Measurements from ENCODE around the gene LDLRAD1.

DNA sequence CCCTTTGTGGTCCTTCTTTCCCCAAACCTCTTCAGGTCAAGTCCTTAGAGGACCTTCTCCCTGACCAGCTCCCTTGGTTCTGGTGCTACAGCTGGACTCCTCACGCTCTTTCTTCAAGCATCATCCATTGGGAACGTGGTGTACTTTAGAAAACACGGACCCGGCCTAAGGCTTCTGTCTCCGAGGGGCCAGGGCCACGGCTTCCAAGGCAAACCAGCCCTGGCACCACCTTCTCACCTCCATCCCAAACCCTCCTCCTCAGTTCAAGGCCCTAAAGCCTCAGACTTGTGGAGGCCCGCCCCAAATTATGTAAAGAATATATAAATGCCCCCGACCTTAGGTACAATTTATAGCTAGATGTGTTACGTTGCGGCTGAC, 640 bp downstream of the IFT25 start:
- PRO-cap = no peak
- RAMPAGE, long total RNA, 5 experiments = no peak in any of the 5 experiments
- RRBS = no CpG with 5 or more reads among the region's 10 CpGs

- PRO-cap = no peak
- RAMPAGE, long total RNA, 5 experiments = start-site peak on the minus strand in 1 of 5 experiments, at chr1:54018147-54018189 at its widest, 7 reads per replicate
- RRBS = 13% methylated on average over 2 of the region's 7 CpGs
Observed at GRCh38 chr1:54018031-54018529, at the start of gene LDLRAD1. LDLRAD1 (minus strand) TSS chr1:54018186.

DNA sequence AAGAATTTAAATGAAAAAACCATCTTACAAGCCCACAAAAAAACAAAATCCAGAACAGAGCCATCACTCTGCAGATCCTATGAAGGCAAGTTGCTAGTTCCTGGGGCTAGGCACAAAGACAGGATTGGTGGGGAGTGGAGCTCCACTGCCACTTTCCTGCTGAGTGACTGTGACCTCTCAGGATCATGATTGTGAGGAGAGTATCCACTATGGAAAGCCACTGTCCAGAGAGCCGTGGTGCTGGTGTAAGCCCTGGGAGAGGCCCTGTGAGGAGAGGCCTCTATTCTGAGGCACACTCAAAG, 23.1 kb upstream of the CDCP2 start:
- PRO-cap = no peak
- RAMPAGE, long total RNA, 5 experiments = no peak in any of the 5 experiments
- RRBS = no CpG with 5 or more reads among the region's 1 CpG

- PRO-cap = no peak
- RAMPAGE, long total RNA, 5 experiments = no peak in any of the 5 experiments
- RRBS = no CpG with 5 or more reads among the region's 11 CpGs
Observed at GRCh38 chr1:54287738-54288360, 87.9 kb downstream of the MRPL37 start.

GRCh38 chr1:54291000-54291537, 91.1 kb downstream of the MRPL37 start:
- PRO-cap = no peak
- RAMPAGE, long total RNA, 5 experiments = no peak in any of the 5 experiments
- RRBS = no CpG with 5 or more reads among the region's 15 CpGs

GRCh38 chr1:54392521-54393183, 155.4 kb upstream of the ACOT11 start:
- PRO-cap = no peak
- RAMPAGE, long total RNA, 5 experiments = start-site peak on the minus strand in 2 of 5 experiments, at chr1:54392714-54393004 at its widest, 6 to 7 reads per replicate
- RRBS = no CpG with 5 or more reads among the region's 5 CpGs

DNA sequence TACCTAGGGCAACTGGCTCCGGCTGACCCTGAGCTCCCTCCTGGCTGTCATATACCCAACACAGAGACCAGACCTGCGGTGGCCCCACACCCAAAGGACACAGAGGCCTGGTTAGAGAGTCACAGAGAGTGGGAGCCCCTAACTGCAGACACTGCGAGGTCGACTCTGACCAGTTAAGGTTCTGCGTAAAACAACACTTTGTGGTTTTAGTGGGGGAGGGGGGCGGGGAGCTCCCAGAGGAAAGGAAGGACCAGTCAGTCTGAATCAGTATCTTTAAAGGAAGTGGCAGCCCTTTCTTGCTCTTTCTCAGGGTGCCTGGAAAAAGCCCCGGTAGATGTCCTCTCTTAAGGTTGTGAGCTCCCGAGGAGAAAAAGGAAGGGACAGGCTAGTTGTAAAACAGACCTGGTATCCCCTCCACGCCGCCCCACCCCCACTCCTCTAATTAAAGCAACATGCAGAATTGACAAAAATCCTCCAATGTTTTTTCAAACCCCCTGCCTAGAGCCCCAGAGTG, 144.2 kb upstream of the ACOT11 start:
- PRO-cap = no peak
- RAMPAGE, long total RNA, 5 experiments = no peak in any of the 5 experiments
- RRBS = no CpG with 5 or more reads among the region's 10 CpGs

- PRO-cap = no peak
- RAMPAGE, long total RNA, 5 experiments = no peak in any of the 5 experiments
- RRBS = no CpG with 5 or more reads among the region's 3 CpGs
Observed at GRCh38 chr1:54408278-54408600, 139.8 kb upstream of the ACOT11 start.

- PRO-cap = no peak
- RAMPAGE, long total RNA, 5 experiments = no peak in any of the 5 experiments
- RRBS = no CpG with 5 or more reads among the region's 13 CpGs
Observed at GRCh38 chr1:54475911-54476782, 71.9 kb upstream of the ACOT11 start.

DNA sequence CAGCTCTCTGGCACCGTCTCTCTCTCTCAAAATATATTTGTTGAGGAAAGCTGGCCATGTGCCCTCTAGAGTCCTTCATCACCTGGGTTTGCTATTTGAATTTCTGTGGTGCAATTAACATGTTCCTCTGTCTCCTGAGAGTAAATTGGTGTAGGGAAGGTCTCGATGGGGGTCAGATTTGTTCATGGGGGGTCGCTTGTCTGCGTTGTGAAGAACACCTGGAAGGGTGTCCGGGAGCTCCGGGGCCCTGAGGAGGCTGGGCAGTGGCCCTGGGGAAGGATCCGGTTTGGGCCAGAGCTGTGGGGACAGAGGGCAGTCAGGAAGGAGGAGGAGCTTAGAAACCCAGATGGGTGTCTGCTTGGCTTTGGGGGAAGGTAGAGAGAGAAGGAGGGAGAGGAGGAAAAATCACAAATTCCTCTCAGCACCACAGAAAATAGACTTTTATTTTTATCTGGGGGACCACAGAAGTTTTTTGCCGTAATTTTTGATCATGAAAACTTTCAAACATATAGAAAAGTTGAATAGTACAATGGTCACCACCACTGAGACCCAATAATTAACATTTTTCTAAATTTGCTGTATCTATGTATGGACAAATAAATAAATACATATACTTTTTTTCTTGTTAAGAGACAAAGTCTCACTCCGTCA, 33.1 kb downstream of the FAM151A start:
- PRO-cap = no peak
- RAMPAGE, long total RNA, 5 experiments = start-site peak on the plus strand in 1 of 5 experiments, centred at position 164 of the sequence, 20 reads per replicate
- RRBS = 62% methylated on average over 2 of the region's 9 CpGs

DNA sequence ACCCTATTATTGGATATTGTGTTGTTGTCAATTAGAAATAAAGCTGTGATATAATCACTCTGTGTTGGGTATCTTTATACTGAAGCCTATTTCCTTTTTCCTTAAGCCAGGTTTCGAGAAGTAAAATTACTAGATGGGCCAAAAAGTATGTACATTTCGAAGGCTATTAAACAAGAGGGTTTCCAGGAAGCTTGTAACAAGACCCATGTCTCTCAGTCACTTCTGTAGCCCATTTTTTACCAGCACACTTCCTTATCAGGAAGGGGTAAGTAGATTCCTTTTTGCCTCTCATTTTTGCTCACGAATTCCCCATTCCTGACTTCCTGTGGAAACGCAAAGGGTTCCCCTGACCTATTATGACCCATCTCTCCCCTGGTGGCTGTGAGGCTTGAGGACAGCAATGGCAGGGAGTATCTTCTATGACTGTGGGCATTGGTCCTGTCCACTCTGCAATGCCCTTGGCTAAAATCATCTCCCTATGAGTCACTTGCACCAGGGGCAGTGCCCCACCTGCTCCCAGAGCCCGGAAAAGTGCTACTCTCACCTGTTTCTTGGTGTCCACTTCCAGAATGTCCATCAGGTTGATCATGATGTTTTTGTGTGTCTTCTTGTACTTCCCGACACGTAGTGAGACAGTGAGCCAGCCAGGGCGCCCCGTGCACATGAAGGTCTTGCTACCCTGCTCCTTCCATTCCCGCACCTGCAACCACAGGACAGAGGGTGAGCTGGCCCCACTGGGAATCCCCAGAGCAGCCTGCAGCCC, 3.7 kb downstream of the DHCR24 start:
- PRO-cap = no peak
- RAMPAGE, long total RNA, 5 experiments = start-site peak on the minus strand in 1 of 5 experiments, centred at position 574 of the sequence, 23 reads per replicate
- RRBS = no CpG with 5 or more reads among the region's 10 CpGs

GRCh38 chr1:54899852-54900234, 12.8 kb upstream of the DHCR24 start:
- PRO-cap = no peak
- RAMPAGE, long total RNA, 5 experiments = no peak in any of the 5 experiments
- RRBS = no CpG with 5 or more reads among the region's 6 CpGs

GRCh38 chr1:55066288-55066750, 27.0 kb downstream of the PCSK9 start:
- PRO-cap = no peak
- RAMPAGE, long total RNA, 5 experiments = no peak in any of the 5 experiments
- RRBS = no CpG with 5 or more reads among the region's 12 CpGs

GRCh38 chr1:55068742-55069841, 29.7 kb downstream of the PCSK9 start:
- PRO-cap = no peak
- RAMPAGE, long total RNA, 5 experiments = start-site peak on the minus strand in 2 of 5 experiments, at chr1:55068874-55069090 at its widest, 18 to 19 reads per replicate
- RRBS = no CpG with 5 or more reads among the region's 17 CpGs

DNA sequence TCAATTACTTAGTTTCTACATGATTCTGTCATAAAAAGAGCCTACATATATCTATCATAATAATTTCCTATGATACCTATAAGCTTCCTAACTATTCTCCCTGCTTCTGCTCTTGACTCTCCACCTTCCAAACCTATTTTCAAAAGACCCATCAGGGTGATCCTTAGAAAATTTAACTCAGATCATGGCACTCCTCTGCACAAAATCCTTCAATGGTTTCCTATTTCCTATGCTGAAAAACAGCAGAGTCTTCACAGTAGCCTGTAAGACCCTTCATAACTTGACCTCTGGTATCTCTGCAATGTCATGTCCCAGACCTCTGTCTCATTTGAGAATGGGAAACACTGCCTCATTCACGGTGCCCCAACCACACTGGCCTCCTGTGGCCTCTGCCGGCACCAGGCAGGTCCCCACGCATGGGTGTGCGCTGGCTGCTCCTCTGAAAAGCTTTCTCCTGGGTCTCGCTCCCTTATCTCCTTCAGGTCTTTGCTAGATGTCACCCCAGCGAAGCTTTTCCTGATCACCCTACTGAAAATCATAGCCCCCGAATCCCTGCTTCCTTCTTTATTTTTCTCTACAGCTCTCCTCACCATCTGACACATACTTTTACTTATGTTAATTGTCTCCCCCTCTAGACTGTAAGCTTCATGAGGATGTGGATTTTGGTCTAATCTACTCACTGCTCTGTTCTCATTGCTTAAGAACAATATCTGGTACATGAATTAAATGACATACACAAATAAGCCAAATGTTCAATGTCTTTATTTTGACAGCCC, 86.7 kb downstream of the PCSK9 start:
- PRO-cap = no peak
- RAMPAGE, long total RNA, 5 experiments = start-site peak on the minus strand in 1 of 5 experiments, centred at position 380 of the sequence, 16 reads per replicate
- RRBS = no CpG with 5 or more reads among the region's 7 CpGs

GRCh38 chr1:55179633-55180123, 35.5 kb downstream of the USP24 start:
- PRO-cap = no peak
- RAMPAGE, long total RNA, 5 experiments = start-site peak on the minus strand in 1 of 5 experiments, at chr1:55179932-55180026 at its widest, 8 reads per replicate
- RRBS = no CpG with 5 or more reads among the region's 2 CpGs

- PRO-cap = no peak
- RAMPAGE, long total RNA, 5 experiments = no peak in any of the 5 experiments
- RRBS = no CpG with 5 or more reads among the region's 2 CpGs
Observed at GRCh38 chr1:55230564-55231008, 15.4 kb upstream of the USP24 start.

GRCh38 chr1:55429305-55429644, 214.1 kb upstream of the USP24 start:
- PRO-cap = no peak
- RAMPAGE, long total RNA, 5 experiments = no peak in any of the 5 experiments
- RRBS = no CpG with 5 or more reads among the region's 3 CpGs

GRCh38 chr1:55577868-55578294, 362.7 kb upstream of the USP24 start:
- PRO-cap = no peak
- RAMPAGE, long total RNA, 5 experiments = no peak in any of the 5 experiments
- RRBS = no CpG with 5 or more reads among the region's 4 CpGs

- PRO-cap = unidirectional peak, minus-strand start at chr1:56181001
- RAMPAGE, long total RNA, 5 experiments = no peak in any of the 5 experiments
- RRBS = no CpG with 5 or more reads among the region's 2 CpGs
Observed at GRCh38 chr1:56180900-56181187, 398.5 kb downstream of the PLPP3 start.

Data from stomach (tissue), 7 donors.